PC-3 (cell line): Measurements from ENCODE around the genes RBFOX2 and EIF3D.

- RAMPAGE, long total RNA = no peak
Measured at GRCh38 chr22:35264852-35265805, 7.8 kb downstream of the HMGXB4 start.

- RAMPAGE, long total RNA = no peak
Measured at GRCh38 chr22:35303051-35303633, 3.4 kb downstream of the TOM1 start.

- RAMPAGE, long total RNA = no peak
Measured at GRCh38 chr22:35337200-35338227, 37.8 kb downstream of the TOM1 start.

- RAMPAGE, long total RNA = no peak
Measured at GRCh38 chr22:35351540-35352068, 29.3 kb upstream of the HMOX1 start.

DNA sequence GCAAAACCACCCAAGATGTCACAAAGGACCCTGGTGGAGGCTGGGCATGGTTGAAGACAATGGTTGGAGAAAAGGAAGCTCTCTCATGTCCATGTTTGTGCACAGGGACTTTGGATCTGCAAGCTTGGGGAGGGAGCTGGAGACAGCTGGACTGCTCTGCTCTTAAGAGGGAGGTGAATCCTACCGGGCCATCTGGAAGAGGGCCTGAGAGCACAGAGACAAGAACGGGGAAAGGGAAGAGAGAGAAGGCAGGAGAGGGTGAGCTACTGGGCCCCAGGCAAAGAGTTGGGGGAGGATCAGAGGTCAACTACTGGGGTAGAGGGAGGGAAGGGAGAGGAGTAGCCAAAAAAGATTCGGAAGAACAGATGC, 25.1 kb upstream of the HMOX1 start:
- RAMPAGE, long total RNA = no peak

DNA sequence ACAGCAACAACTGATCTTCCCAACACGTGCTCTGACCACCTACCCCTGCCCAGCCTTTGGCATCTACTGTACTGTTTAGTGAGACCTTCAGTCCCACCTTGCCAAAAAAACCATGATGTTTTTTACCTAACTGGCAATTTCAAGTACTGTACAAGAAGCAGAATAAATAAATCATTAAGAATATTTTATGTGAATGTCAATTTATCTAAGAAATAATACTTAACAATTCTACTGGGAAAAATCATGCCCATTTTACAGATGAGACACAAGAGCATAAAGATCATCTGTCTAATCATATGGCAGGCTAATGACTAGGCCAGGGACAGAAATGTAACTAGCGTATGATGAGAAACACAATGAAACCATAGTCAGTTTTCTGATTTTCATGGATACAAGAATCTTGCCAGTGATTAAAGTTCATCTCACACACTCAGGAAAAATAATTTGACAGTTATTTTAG, 143.4 kb downstream of the RBFOX2 start:
- RAMPAGE, long total RNA = no peak

DNA sequence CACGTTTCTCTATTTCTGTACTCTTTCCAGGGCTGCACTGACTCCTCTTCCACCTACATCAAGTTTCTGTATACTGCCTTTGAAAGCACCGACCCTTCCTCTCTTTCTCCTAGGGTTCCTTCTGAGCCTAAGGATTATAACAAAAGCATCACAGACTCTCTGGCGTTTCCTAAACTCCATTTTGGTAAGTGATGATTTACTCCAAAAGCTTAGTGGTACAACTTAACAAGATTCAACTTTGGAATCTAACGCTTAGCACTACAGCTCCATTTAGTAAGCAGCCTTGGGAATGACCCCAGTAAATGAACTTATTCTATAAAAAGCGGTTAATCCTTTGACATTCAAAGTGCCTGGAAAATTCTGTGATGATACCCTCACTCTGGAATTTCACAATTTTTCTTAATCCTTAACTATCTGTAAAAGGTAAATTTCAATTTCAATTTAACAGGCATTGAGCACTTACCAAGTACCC, 4.8 kb downstream of the RBFOX2 start:
- RAMPAGE, long total RNA = no peak

GRCh38 chr22:36028175-36029038, at the start of gene RBFOX2:
Gene RBFOX2, minus strand, starts transcription at chr22:36028824.
- RAMPAGE, long total RNA = no peak

GRCh38 chr22:36159071-36159559, 1.4 kb downstream of the APOL3 start:
- RAMPAGE, long total RNA = no peak

- RAMPAGE, long total RNA = no peak
Measured at GRCh38 chr22:36209413-36209783, 7.8 kb upstream of the APOL4 start.

- RAMPAGE, long total RNA = no peak
Measured at GRCh38 chr22:36220394-36220876, 18.8 kb upstream of the APOL4 start.

DNA sequence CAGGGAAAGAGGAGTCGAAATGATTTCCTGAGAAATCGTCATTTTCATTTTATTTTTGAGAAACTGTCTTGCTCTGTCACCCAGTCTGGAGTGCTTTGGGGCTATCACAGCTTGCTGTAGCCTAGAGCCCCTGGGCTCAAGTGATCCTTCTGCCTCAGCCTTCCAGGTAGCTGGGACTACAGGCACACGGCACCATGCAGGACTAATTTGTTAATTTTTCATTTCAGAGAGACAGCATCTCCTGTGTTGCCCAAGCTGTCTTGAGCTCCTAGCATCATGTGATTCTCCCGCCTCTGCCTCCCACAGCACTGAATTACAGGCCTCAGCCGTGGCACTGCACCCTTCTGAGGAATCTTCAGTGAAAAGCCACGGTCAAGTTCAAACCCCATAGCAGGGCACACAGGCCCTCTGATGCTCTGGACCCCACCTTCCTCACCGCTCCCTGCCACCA, 1.9 kb downstream of the APOL2 start:
- RAMPAGE, long total RNA = no peak

DNA sequence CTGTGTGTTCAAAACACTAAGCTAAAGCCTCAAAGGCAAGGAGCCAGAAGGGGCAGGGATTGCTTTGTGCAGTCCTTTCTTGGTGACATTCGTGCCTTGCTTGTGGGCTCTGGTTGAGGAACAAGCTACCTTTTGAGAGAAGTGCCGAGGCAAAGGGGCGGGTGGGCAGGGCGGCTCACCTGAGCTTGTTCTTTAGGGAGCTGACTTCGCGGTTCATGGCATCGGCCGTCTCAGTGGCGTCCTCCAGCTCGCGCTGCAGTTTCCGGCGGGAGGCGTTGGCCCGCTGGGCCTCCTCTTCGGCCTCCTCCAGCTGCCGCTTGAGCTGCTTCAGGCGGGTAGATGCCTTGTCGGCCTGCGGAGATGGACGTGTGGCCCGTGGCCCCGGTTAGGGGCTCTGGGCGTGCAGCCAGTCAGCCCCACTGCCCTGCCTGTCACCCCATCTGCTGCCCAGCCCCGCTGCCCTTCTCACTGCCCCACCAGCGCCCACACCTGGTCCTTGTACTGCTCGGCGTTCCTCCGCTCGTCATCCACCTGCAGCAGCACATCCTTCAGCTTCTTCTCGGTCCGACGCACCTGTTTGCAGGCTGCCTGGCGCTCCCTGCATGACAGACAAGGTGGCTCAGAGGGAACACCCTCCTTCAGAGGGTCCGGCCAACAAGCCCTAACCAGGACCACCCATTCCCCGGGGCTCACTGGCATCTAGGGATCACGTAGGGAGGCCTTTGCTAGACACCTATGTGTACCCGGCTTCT, 31.2 kb downstream of the APOL1 start:
- RAMPAGE, long total RNA = no peak

DNA sequence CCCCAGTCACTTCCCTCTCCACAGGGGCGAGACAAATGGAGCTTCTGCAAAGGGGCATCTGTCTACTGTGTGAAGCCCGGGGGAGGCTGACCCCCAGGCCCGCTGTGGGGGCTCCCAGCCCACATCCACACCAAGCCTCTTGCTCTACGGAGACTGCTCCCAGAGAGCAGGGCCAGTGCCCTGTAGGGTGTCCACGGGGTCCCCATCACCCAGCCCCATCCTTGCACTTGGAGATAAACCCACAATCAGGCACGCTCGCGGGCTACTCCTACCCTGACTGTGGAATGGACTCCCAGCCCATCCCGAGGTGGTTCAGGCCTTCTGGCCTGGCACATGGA, 39.4 kb downstream of the APOL1 start:
- RAMPAGE, long total RNA = no peak

- RAMPAGE, long total RNA = no peak
Measured at GRCh38 chr22:36298627-36299320, 45.8 kb downstream of the APOL1 start.

- RAMPAGE, long total RNA = no peak
Measured at GRCh38 chr22:36307727-36308206, 54.8 kb downstream of the APOL1 start.

DNA sequence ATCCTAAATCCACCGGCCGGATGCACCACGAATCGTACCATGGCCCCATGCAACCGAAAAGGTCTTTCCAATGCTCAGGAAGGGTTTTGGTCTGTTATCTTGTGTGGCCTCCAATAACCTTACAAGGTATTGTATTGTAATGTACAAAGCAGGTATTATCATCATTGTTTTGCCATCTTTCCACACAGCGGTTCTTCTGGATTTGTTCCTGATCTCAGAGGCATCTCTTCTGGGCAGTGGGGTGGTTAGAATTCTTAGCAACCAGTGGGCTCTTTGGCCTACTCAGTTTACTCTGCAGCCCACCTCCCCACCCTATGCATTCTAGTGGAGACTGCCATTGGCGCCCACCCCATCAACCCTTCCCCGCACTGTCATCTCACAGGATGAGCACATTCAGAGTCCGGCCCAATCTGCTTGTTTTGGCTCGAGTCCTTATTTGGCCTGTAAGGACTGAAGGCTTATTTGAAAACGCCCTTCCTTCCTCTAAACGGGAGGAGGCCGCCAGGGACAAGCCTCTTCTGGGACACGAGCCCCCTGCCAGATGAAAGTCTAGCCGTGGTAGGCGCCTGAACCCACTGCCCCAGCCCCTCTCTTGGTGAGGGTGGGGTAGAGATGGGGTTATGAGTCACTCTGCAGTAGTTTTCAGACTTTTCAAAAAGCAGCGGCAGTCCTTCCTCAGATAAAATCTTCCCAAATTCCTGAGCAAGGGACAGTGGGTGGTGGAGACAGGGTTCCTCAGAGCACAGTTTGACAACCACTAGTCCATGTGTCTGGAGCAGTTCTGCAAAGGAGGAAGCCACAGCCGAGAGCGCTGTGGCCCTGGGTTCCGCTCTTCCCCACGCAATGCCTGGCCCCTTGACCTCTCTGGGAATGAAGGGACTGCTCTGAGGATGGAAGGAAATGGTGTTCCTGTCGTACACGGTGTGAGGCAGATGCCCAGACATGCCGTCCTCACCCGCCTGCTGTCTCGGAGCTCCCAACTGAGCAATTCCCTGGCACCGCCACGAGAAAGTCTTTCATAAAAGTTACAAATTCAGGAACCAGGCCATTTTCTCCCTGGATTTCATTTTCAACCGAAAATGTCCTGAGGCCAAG, 57.1 kb downstream of the MYH9 start:
- RAMPAGE, long total RNA = no peak

DNA sequence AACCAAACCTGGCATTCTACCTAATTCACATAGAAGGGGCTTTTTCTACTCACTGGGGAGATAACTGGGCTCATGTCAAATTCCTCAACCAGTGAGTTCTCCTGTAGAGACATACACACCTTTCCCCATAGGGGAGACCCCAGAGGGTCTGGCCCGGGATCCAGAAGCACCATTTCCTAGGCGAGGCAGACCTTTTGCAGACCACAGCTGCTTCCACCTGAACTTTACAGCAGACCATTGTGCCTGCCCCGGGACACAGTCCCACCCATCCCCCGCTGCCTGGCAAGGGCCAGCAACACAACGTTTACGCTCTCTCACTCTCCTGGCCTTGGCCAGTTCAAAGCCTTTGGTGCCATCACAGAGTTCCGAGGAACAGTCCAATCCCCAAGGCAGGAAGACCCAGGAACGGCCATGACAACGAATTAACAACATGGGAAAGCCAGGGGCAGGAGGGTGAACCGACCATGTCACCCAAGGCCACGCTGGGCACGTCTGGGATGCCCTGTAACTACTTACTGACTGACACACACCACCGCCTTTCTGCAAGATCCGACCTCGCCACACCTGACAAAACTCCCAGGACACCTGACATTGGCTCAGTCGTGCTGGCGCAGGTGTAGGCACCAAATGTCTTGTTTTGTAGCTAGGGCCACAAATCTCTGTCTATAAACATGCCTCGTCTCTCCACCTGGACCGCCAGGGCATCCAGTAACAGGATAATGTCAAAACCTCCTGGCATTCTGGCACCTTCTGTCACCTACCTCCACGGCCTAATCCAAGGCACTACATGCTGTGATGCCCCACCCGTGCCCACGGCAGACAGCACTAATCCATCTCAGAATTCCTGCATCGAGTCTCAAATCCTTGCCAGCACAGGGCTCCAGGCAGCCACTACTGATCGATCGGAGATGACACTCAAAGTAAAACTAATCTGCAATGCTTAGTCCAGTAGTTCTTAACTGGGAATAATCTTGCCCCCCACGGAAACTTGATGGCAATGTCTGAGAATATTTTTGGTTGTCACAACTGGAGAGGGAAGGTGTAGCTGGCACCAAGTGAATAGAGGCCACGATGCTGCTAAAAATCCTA, 51.2 kb downstream of the MYH9 start:
- RAMPAGE, long total RNA = no peak

- RAMPAGE, long total RNA = no peak
Measured at GRCh38 chr22:36364836-36365525, 22.8 kb downstream of the MYH9 start.

GRCh38 chr22:36528764-36529772, at the start of gene EIF3D:
Gene EIF3D, minus strand, starts transcription at chr22:36529166.
- RAMPAGE, long total RNA = start-site peak on the minus strand at chr22:36529107-36529209, 199 and 109 reads in 2 replicates